ENCODE data around the genes USP17L13, USP17L25 and CLNK.

DNA sequence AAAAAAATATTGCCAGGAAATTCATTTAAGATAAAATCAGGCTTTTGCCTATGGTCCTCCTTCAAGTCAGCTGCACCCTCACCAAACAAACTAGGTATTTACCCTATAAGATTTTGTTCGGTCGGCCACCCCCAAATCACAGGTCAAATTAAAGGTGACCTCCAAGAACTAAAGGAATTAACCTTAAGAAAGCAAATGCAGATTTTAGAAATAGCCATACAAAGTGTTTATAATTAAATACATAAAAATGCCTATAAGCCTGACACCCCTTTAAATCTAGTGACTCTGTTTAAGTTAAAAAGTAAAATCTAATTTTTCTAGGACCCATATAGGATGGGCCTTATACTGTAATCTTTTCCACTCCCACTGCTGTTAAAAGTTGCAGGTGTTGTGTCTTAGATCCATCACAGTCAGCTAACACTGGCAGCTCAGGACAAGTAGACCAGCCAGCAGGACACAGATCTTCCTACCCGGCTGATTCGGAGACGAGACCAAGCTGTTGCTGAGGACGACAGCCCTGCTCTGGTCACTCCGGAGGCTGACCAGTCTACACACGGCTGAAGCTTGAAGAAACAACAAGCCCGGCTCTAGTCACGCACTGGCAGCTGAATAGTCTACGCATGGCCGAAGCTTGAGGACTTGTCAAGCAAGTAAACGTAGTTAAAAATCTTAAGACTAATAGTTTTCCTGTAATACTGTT, 2.0 kb downstream of the ACOX3 start:
- PRO-cap, result no peak

- PRO-cap, result no peak
Observed at GRCh38 chr4:8473802-8474235, 33.2 kb downstream of the TRMT44 start.

GRCh38 chr4:8534174-8534651, 46.0 kb upstream of the GPR78 start:
- PRO-cap, result no peak

DNA sequence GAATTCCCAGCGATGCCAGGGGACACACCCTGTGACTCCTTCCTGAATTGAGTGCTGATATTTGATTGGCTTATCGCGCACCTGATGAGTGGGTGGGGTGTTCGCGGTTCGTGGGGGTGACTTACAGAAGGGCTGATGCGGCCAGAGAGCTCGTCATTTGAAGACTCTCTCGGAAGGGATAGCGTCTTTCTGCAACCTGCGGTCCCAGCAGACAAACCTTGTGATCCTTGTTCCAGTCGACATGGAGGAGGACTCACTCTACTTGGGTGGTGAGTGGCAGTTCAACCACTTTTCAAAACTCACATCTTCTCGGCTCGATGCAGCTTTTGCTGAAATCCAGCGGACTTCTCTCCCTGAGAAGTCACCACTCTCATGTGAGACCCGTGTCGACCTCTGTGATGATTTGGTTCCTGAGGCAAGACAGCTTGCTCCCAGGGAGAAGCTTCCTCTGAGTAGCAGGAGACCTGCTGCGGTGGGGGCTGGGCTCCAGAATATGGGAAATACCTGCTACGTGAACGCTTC, at the start of gene USP17L13:
TSS of gene USP17L13 (plus strand) at position 242 of the 522 bp plus-strand sequence.
- PRO-cap, result no peak

- PRO-cap, result no peak
Observed at GRCh38 chr4:9329660-9330176, at the start of gene USP17L25. Gene USP17L25, plus strand, starts transcription at chr4:9329911.

- PRO-cap, result no peak
Observed at GRCh38 chr4:9703357-9703659, 78.1 kb upstream of the DRD5 start.

DNA sequence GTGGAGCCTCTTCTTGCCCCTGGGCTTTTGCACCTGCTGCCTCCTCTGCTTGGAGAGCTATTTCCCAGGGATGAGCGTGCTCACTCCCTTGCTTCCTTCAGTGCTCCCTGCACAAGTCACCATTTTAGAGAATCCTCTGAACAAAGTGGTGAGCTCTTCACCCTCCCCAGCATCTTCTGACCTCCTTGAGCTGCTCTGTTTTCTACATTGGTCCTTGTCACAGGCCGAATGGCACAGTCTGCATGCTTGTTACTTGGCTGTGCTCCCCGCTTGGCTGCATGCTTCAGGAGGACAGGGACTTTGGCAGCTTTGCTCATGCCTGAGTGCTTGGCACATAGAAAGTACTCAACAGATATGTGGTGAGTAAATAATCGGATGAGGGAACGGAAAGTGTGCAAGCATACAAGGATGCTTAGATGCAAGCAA, 31.5 kb downstream of the SLC2A9 start:
- PRO-cap, result no peak

DNA sequence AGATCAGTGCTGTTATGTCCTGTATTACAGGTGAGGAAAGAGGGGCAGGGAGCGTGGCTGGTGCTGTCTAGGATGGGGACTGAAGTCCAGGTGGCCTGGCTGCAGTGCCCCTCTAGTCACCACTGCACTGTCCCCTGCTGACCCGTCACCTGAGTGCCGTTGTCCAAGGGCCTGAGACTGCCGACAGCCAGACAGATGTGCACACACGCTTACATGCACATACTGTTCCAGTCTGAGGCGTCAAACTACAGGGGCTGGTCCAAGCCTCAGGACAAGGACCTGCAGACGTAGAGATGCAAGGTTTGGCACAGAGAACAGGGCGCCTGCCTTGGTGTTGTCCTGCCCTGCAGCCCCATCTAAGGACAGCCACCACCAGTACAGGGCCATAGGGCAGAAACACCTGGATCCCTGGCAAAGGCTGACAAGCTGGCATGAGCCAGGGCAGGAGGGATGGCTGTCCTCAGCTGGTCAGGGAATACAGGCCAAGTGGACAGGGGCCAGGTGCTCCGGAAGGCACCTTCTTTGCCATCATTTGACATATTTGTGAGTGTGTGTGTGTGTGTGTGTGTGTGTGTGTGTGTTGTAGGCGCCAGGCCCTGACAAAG, 1.7 kb downstream of the SLC2A9 start:
- PRO-cap, result no peak

DNA sequence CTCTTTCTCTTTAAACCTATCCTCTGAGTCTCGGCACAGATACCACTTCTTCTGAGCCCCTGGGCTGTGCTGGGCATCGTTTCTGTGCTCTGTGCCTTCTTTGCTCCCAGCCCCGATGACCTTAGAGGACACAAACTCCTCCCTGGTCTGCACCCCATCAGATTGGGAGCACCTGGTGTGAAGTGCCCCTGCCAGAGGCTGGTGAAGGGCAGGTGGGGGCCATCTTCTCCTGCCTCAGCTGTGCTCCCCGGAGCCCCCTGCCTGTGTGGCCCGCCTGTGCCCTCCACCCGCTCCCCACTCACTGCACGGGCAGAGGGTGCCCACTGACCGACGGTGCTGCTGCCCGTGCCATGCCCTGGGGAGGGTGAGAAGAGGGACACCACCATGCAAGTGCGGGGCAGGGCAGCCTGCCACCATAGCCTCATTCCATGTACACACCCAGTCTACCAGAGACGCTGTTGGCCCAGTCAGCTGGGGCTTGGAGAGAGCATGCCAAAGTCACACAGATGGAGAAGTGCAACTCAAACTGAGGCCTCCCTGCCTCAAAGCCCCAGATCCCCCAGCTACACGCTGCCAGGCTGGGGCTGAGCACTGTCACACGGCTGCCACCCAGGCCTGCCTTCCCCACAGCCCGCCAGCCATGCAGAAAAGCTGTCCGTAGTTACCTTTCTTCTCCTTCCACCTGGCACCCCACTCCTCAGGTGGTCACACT, 526 bp downstream of the SLC2A9 start:
- PRO-cap, result no peak

DNA sequence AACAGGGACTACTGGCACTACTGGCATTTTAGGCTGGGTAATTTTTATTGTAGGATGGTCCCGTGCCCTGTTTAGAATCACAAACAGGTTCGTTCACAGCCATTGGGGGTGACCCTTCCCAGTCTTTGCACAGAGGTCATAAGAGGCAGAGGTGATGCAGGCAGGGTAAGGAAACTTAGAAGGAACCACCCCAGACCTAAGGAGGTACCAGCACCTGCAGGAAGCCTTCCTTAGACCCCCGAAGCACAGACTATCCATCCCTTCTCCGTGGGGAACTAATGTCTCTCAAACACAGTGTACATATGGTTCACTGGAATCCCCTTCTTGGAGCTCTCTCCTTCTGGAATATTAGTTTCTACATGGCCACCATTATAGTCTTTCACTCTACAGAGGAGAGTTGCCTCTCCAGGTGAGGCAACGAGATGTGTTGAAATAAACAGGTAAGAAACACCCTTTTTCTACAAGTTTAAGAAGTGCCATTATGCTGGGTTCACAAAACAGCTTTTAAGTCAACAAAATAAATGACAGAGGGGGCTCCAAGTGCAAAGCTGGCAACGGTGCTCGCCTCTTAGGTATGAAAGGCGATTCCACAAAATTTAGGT, 4.4 kb downstream of the WDR1 start:
- PRO-cap, result no peak

DNA sequence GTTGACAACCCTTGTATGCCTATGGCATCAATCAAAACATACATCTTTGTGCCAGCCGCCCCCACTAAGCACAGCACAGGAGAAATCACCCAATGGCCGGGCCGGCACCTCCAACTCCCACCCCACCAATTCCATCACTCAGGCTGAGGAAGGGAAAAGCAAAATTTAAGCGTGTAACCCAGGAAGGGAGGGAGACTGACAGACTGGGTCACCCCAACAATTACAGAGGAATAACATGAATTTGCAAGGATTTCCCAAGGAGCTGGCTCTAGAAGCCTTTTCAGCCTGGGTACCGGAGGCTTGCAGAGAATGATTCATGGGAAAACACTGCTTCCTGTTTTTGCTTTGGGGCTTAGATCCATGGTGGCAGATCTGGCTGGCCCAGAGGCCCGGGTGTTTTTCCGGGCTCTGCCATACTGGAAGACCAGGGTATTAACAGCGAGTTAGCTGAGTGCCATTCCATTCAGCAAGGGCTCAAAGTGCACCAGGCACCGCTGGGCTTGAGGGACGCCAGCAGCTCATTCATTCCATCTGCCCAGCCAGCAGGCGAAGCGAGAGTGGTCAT, 1.4 kb downstream of the WDR1 start:
- PRO-cap, result unidirectional peak, plus-strand start at position 462 of the sequence

DNA sequence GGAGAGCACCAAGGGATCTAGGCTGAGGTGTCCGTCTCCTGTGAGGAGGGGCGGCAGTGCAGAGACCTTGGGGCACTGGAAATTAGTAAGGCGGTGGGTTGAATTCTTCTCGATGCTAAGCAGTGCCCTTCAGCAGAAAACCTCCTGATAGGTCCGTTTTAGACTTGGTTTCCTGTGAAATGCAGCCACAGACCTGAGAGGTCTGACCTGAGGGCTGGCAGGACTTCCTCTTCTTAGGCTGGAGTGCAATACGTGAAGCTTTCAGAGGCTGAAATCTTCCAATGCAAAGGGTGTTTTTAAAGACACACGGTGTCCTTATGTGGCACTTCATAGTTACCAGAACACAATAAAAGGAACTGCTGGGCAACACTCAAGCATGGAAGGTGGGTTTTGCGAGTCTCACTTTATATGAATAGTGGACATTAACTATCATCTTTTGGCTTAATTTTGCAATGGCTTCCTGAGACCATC, at the start of gene CLNK:
TSS of gene CLNK (minus strand) at position 90 of the 471 bp plus-strand sequence.
- PRO-cap, result no peak

- PRO-cap, result unidirectional peak, minus-strand start at chr4:11271423
Observed at GRCh38 chr4:11271345-11271544, 157.4 kb downstream of the HS3ST1 start.

DNA sequence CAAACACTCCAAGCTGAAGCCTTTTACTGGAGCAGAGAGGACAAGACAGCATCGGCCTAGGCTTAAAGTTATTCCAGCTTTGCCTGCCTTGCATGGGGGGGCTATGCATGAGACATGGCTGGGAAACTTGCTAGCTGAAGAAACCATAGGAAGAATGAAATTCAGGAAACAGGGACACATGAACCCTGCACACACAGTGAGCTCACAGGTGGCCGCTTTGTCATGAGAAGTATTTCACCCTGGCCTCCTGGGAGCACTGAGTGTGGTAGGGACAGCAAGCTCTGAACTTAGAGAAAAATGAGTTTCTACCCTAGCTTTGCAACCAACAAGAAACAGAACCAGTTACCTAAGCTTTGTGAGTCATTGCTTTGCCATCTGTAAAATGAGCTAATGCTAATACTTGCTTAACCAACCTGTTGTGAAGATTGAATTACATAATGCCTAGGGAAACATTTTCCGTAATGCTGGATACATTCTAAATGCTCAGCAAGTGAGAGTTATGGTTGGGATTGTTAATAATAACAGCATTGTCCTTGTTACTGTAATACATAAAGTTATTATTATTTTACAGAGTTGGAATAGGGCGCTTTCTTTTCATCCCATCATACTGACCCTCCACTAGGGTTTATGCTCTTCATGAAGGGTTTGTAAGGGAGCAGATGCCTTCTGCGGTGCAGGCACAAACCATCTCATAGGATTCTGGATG, 206.7 kb upstream of the HS3ST1 start:
- PRO-cap, result no peak

DNA sequence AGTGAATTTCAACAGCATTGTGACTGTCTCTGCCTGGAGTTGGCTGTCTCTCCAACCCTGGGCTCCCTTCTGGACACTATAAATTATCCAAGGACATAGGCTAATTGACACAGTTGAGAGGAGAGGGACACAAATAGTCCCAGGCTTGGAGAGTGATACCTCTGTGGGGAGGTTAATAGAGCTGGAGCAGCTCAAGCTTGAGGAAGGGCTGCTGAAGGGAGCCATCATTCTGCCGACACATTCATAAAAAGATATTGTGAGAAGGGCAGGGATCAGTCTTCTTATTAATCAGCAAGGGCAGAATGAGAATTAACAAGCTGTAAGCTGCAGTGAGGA, 572.1 kb downstream of the RAB28 start:
- PRO-cap, result no peak

GRCh38 chr4:12949646-12950199, 534.4 kb downstream of the RAB28 start:
- PRO-cap, result no peak

- PRO-cap, result no peak
Observed at GRCh38 chr4:13356801-13357265, 127.3 kb downstream of the RAB28 start.

DNA sequence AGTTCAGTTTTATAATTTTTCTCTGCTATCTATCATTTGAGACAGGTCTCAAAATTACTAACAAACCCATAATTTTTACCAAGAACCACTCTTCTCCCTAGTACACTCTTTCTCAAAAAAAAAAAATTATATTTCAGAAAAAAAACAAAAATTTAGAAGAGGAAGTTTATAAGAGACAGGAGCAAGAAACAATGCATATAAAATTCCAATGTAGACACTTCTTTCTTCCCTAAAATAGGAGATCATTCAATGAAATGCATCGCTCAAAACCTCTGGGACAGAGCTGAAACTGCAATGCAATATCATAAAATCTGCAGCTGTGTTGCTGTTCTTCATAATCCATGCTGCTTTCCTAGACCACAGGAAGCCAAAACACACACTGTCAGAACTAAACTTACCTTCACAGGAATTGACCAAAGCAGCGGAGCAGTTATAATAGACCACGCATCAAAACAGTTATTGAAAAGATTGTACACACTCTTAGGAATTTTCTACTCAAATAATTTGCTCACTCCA, 24.5 kb downstream of the RAB28 start:
- PRO-cap, result no peak

DNA sequence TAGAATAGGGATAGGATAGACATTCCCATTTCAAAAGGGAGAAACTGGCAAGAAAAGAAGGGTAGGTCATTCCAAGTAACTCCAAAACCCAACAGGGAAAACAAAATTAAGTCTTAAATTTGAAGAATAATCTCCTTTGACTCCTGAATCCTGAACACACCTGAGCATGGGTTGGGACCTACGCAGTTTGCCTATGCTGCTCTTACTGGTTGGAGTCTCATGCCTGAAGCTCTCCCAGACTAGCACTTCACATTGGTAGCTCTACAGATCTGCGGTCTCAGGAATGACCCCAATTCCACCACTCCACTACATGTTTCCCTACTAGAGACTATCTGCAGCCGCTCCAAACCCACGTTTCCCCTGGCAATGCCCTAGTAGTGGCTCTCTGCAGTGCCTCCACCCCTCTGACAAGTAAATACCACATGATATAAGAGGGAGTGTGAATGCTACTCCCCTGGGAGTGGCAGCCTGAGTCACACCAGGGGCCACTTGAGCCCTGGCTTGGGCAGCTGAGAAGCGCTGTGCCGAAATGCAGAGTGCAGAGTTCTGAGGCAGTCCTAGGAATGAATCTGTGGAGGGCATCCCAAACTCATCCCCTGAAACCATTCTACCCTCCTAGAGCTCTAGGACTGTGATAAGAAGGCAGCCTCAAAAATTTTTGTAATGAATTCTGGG, 160.6 kb upstream of the CPEB2 start:
- PRO-cap, result bidirectional peak, plus-strand start at position 513 of the sequence, minus-strand start at position 357 of the sequence

GRCh38 chr4:14862647-14863358, 139.5 kb upstream of the CPEB2 start:
- PRO-cap, result bidirectional peak, plus-strand start at chr4:14863107, minus-strand start at chr4:14862948

Data from mucosa of descending colon (tissue), 1 donor.